SJCRH30 (cell line): ENCODE data around the genes SCN1A, ABCB11, DHRS9 and FASTKD1.

GRCh38 chr2:165293733-165294189, 54.5 kb downstream of the SCN2A start:
- RAMPAGE, long total RNA = no peak

DNA sequence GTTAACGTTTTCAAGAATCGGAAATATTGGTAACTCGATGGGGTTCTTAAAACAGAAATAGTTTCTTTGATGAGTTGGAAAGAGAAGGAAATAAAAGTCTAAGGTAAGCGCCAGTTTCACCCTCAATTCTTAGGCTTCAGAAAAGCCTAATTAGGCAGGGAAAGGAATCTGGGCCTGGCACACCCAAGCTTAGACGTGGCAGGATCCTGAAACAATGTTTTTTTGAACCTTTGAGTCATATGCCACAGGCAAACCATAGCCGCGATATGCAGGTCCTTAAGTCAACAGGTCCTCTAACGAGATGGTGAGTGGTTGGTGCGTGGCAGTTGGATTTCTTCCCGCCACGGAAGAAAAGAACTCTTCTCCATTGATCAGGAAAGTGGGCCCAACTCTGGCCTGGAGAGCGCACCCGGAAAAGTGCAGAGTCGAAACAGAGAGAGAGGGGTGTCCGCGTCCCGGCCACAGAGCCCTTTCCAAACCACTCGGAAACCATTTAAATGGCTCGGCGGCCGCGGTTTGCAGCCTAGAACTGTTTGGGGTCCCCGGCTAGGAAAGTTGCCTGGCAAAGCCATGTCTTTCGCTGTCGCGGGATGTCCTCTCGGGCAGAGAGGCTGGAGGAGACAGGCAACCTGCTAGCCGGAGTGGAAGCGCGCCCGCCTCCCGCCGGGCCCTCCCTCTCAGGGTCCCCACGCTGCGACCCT, 901 bp downstream of the GALNT3 start:
- RAMPAGE, long total RNA = no peak

DNA sequence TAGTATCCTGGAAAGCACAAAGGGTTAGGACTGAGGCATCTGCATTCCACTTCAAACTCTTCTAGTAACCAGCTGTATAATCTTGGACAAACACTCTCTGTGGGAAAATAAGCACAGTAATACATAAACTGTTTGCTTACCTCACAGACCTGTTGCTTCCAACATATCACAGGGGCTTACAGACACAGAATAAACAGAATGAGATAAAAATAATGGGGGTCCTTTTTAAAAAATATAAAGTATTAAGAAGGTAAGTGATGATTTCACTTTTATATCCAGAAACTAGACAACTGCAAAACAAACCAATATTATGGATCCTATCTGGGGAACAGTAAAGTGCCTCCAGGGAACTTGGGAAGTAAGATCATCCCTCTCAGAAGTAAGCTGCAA, 49.0 kb downstream of the TTC21B start:
- RAMPAGE, long total RNA = no peak

DNA sequence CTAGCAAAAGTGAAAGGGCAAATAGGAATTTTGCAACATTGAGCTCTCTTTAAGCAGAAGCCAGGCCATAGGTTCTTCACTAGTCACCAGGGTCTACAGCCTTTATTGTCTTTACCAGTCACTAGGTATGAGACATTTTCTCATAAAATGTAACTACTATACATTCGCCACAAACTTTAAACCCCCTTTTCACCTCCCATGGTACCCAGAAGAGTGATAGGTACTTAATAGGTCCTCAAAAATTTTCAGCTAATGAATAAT, 37.4 kb downstream of the SCN1A start:
- RAMPAGE, long total RNA = no peak

DNA sequence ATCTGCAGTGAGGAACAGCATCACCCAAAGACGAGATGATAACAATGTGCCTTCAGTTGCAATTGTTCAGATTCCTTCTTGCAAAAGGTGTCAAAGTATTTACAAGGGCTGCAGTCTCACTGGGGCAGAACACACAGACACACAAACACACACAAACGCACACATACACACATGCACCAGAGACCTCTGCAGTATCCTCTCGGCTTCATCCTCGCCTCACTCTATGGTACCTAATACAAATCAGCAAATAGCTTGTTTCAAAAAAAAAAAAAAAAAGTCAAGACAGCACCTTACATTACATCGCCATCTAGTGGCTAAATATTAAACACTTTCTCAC, at the start of gene SCN1A:
Gene SCN1A, minus strand, starts transcription at position 228 of the 337 bp plus-strand sequence.
- RAMPAGE, long total RNA = no peak

DNA sequence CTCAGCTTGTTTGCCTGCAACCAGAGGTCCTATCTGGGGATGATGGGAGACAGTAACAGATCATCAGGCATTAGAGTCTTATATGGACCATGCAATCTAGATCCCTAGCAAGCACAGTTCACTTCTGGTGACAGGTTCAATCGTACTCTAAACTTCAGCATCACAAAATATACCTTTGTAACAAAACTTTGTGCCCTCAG, 54.8 kb upstream of the SCN1A start:
- RAMPAGE, long total RNA = no peak

- RAMPAGE, long total RNA = no peak
Measured at GRCh38 chr2:166230355-166230861, 102.6 kb upstream of the SCN1A start.

- RAMPAGE, long total RNA = no peak
Measured at GRCh38 chr2:166388324-166388963, 12.7 kb upstream of the SCN9A start.

DNA sequence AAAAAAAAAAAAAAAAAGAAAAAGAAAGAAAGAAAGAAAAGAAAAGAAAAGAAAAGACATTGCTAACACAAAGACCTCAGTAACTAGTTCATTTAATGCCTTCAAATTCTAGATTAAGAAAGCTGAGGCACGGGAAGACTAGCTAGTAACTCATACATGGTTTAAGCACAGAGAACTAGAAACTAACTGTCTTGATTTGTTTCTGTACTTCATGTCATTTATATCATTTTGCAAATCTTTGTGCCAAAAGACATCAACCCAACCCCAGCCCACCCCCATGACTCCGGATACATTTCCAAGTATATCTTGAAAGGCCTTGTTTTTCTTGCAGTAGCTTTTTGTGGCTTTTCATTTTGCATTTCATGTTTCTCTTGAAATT, 101.6 kb upstream of the B3GALT1 start:
- RAMPAGE, long total RNA = no peak

- RAMPAGE, long total RNA = no peak
Measured at GRCh38 chr2:167331707-167332387, 39.0 kb downstream of the B3GALT1 start.

DNA sequence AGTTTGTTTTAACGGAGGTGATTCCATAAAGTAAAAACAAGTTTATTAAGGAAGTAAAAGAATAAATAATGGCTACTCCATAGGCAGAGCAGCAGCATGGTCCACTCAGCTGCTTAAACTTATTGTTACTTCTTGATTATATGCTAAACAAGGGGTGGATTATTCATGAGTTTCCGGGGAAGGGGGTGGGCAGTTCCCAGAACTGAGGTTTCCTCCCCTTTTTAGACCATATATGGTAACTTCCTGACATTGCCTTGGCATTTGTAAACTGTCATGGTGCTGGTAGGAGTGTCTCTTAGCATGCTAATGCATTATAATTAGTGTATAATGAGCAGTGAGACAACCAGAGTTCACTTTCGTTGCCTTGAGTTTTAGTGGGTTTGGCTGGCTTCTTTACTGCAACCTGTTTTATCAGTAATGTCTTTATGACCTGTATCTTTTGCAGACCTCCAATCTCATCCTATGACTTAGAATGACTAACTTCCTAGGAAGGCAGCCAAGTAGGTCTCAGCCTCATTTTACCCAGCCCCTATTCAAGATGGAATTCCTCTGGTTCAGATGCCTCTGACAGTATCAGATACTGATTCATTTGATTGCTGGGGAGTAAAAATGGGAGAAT, 42.7 kb downstream of the B3GALT1 start:
- RAMPAGE, long total RNA = no peak

DNA sequence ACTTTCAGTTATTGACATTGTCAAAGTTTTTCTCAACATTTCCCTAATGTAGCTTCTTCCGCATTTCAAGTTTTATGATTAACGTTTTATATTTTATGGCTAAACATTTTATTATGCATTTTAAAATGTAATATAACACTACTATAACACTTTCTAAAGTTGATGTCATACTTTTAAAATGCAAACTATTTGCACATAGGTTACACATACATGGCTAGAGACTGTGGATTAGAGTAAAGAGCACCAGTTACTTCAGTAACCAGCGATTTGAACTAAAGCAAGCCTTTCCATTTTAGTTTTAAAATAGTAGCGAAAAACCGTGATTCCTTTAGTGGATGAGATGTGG, 91.0 kb downstream of the B3GALT1 start:
- RAMPAGE, long total RNA = no peak

DNA sequence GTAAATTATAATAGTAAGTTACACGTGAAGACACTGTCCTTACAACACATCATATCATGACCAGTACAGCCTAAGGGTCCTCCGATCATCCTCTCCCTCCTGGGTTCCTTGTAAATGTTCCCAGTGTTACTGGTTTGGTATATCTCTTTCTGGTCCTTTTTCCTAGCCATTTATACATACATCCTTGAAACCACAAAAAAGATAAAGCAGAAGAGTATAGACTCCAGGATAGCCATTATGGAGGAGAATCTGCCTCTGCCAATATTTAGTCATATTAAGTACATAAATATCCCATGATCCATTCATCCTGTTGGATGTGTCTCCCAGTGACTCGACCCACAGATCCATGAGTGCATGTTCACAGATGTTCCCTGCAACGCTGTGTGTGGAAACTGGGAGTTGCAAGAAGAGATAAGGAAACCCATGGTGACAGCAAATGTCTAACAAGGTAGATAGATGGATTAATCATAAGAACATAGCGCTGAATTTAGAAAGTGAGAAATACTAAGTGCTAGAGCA, 34.6 kb downstream of the STK39 start:
- RAMPAGE, long total RNA = no peak

GRCh38 chr2:168430023-168430489, 26.0 kb upstream of the CERS6 start:
- RAMPAGE, long total RNA = no peak

GRCh38 chr2:168456825-168457321, 801 bp downstream of the CERS6 start:
- RAMPAGE, long total RNA = no peak

GRCh38 chr2:168612658-168613454, 156.8 kb downstream of the CERS6 start:
- RAMPAGE, long total RNA = no peak

DNA sequence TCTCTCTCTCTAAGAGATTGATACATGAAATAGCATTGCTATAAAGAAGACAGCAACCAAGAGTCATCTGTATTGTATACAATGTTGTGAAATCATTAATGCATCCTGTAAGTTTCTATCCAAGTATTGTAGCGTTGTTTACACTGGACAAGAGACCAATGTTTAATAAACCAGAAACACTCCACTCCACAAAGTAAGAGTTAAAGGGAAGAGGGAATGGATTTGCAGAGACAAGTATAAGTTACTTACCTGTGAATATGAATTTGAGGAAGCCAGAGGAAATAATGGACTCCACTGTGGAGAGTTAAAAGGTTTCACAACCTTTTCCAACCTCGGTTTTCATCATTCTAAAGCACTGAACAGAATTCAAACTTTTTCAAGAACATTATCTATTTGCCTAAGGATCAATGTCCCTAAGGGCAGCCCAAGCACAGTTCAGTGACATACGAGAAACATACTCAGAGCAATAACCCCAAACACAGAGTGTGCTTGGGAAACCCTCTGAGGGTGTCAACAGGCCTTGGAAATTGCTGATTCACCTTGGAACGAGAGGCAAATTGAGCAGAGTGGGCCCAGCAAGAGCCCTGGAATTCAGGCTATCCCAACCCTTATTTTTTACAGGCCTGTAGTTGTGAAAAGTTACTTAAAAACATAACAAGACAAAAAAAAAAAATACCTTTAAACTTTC, at the start of gene ABCB11:
Gene ABCB11, minus strand, starts transcription at position 349 of the 688 bp plus-strand sequence.
- RAMPAGE, long total RNA = no peak

- RAMPAGE, long total RNA = no peak
Measured at GRCh38 chr2:169069281-169069955, at the start of gene DHRS9. TSS of gene DHRS9 (plus strand) at chr2:169069563.

- RAMPAGE, long total RNA = no peak
Measured at GRCh38 chr2:169478394-169478858, 868 bp upstream of the BBS5 start.

GRCh38 chr2:169573107-169574296, at the start of gene FASTKD1:
TSS of gene FASTKD1 (minus strand) at chr2:169573865.
- RAMPAGE, long total RNA = start-site peak on the minus strand at chr2:169573780-169573867, 95 and 31 reads in 2 replicates